SP-49 (cell line): ENCODE measurements around the genes PRR14L and C22orf42.

DNA sequence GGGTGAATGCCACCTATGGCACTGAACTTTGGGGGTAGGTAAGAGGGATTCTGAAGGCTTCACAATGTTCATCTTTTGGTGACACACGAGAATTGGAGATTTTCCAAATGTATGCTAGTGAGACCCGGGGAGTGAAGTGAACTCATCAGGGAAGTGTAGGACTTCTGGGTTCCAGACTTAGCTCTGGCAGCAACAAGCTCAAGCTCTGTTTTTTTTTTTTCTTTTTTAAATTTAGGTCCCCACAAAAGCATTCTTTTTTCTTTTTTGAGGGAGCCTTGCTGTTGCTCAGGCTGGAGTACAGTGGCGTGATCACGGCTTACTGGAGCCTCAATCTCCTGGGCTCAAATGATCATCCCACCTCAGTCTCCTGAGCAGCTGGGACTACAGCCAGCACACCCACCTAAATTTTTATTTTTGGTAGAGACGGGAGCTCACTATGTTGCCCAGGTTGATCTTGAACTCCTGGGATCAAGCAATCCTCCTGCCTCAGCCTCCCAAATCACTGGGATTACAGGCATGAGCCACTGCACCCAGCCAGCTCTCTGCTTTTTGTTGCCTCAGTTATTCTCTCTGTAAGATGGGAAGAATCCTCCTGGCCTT is 11.9 kb upstream of the MTFP1 start:
- PRO-cap = no peak

DNA sequence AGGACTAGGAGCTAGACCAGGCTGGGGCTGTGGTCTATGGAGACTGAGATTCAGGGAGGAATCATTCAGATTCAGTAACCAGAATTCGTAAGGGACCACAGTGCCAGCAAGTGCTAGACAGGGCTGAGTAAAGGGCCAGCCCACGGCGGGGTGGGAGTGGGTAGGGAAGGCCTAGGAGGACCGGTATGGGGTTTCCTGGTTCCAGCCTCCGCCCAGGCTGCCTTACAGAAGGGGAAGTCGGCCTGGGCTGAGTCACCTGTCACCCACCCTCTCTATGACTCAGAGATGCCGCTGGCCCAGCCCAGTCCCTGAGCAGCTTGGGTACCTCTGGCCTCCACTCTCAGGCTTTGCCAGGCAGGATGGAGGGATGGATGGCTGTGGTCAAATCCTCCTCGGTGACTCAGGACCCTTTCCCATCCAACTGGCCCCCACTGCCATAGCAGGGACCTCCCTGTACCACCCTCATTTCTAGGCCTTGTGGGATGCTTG is 13.8 kb downstream of the SLC35E4 start:
- PRO-cap = no peak

GRCh38 chr22:30833272-30833809 is 135.2 kb downstream of the MORC2 start:
- PRO-cap = no peak

- PRO-cap = no peak
Measured at GRCh38 chr22:30932663-30933367, 35.8 kb downstream of the MORC2 start.

DNA sequence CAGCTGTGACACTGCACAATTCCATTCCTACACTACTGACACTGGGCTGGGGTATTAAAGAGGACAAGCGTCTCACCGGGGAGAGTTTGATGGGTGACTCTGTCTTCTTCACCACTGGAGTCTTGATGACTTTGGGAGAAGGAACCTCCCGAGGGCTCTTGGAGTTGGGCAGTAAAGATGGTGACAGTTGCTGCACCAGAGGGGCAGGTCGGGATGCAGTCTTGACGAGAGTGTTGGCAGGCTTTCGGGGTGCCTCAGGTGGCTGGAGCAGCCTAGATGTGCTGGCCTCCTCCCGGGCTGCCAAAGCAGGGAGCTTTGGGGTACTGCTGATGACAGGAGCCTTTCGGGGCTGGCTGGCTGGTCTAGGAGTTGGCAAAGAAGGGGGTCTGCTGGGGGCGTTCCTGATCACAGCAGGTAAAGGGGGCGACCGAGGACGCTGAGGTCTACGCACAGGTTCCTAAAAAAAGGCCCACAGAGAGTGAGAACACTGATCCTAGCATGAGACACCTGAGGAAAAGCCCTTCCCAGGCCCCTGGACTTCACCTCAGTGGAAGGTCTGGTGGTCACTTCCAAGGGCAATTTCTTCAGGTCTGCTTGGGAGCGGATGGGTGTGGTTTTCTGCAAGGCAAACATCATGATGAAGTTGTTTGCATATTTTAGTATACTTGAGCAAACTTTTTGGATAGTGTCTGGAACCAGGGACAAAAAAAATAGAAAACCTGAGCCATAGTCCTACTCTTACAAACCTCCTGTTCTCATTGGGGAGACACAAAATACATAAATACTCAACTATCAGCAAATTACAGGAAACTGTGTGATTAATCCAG is 33.7 kb downstream of the MORC2 start:
- PRO-cap = no peak

DNA sequence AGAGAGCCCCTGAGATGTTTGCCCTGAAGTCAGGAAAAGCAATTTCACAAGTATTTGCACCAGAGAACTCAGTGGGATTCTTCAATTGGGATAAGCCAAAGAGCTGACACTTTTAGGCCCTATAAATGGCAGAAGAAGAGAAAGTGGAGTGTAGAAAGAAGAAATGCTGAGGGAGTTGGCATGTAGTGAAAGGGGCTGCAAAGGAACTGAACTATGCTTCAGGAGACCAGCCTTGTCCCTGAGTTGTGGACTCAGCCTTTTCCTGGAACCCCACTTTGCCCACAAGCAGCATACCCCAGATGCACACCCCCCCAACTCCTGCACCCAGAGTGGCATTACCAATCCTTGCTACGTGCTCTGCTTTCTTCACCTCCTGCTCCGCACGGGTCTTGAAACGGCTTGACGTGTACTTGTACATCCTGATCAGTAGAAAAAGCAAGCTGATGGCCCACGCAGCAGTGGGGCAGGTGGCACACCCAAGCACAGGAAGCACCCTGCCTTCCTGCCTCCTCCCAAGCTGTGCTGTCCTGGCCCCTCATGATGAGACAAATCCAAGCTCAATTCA is 28.1 kb downstream of the MORC2 start:
- PRO-cap = no peak

GRCh38 chr22:30975392-30976511 is 7.2 kb upstream of the MORC2 start:
- PRO-cap = no peak

- PRO-cap = no peak
Measured at GRCh38 chr22:31055511-31055909, 25.6 kb upstream of the SMTN start.

GRCh38 chr22:31243715-31244516 is 31.8 kb downstream of the LIMK2 start:
- PRO-cap = no peak

GRCh38 chr22:31248826-31250244 is 37.2 kb downstream of the LIMK2 start:
- PRO-cap = no peak

- PRO-cap = no peak
Measured at GRCh38 chr22:31342996-31343754, 3.0 kb downstream of the PATZ1 start.

DNA sequence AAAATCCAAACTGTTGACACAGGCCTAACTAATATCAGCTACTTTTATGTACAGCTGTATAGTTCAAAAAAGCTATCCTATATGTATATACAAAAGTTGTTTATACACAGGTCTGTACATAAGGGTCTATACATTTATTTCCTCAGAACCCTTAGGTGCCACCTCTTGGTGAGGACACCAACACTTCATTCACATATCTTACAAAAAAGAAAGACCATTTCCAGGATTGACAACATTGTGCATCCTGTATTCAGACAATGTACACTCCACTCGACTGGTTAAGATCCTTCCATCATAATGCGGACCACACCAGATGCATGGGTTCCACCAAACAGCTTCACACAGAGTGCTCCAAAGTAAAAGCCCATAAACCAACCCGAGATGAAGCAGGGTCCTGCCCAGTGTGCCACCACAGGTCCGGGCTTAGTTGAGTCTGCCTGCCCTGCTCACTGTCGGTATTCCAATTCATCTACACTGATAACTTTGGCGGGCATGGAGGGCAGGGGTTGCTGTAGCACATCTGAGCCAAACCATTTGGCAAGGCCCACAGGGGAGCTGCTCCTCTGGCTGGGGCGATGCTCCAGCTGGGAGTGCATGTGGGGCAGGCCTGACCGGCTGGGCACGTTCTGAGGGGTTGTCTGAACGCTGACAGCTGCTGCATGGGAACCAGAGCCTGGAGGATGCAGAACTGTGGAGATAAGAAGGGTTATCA is 40.2 kb downstream of the DRG1 start:
- PRO-cap = no peak

DNA sequence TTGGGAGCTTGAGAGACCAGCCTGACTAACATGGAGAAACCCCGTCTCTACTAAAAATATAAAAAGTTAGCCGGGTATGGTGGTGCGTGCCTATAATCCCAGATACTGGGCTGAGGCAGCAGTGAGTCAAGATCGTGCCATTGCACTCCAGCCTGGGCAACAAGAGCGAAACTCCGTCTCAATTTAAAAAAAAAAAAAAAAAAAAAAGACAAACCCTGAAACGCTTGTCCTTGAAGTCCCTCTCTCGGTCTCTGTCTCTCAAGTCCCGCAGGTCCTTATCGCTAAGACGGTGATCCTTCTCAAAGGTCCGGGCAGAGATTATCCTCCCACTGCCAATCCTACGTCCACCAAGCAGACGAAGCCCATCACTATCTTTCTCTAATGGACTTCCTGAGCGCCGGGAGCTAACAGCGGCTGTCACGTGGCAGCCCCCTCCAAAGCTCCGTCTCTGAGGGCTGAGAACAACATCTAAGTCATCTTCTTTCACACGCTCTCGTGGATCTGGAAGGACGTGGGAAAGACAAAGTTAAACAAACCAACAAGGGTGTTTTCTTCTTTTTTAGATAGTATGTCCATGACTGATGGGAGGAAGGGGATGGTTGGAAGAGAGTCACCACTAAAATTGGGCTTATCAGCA is 26.1 kb downstream of the EIF4ENIF1 start:
- PRO-cap = no peak

GRCh38 chr22:31560885-31561415 is 64.6 kb downstream of the SFI1 start:
- PRO-cap = no peak

DNA sequence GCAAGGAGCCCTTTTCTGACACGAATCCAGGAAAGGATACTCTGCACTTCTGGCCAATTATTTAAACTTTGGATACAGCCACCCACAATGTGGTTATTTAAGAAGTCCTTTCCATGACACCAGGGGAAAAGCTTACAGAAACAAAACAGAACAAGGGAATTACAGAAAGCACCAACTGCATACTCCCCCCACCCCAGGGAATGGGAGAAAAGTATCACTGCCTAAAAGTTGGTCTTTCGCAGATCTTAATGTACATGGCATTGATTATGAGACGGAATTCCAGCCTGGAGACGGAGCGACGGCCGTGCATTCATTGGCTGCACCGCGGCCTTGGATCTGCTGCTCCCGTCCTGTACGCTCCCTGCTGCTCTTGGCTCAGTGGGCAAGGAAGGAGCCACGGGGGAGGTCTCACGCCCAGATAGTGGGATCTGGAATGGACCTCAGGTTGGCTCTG is 19.8 kb upstream of the PISD start:
- PRO-cap = no peak

- PRO-cap = no peak
Measured at GRCh38 chr22:31713602-31714463, 36.1 kb downstream of the PRR14L start.

GRCh38 chr22:31749496-31750638 is at the start of gene PRR14L:
TSS of gene PRR14L (minus strand) at chr22:31750132.
- PRO-cap = bidirectional peak, plus-strand start at chr22:31749932, minus-strand start at chr22:31749878; unidirectional peak, minus-strand start at chr22:31750069; unidirectional peak, minus-strand start at chr22:31750148

- PRO-cap = no peak
Measured at GRCh38 chr22:31963688-31964516, 19.6 kb downstream of the YWHAH start.

DNA sequence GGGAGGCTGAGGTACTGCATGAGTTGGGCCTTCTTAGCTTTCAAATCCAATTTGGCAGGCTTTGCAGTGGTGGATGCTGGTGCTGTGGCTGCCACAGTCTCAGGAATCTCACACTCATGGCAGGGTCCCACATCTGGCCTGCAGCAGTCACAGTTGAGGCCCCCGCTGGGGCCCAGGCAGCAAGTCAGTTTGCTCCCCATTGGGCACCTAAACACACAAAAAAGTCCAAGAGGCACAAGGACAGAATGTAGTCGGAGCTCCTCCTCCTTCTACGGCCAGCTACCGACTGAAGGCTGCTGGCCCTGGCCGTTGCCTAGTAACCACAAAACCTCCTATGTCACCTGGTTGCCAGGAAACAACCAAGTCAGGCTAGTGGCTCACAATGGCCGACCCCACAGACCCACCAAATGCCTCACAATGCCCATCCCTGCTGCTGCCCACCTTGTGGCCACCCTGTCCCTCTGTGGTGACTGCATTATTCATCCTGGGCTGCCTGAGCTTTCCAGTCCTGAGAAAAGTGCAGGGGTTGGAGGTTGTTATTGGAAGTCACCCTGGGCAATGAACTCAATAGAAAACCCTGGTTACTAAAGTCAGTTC is at the start of gene C22orf42:
Gene C22orf42 (minus strand): TSS at position 288 of the 597 bp plus-strand sequence.
- PRO-cap = no peak

DNA sequence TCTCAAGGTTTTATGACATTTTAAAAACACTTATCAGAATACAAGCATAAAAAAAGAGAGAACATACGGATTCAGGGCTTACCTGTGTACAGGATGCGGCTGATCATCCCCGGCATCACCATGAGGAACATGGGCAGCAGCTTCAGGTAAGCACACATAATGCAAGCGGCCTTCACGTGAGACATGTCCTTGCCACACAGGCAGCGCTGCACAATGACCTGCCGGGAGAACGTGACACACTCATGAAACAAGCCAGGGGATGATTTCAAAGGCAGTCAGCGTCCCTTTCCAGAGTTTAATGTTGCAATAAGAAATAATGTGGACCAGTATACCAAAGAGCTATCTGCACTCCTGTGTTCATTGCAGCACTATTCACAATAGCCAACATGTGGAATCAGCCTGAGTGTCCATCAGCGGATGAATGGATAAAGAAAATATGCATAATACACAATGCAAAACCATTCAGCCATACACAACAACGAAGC is 22.3 kb downstream of the SLC5A4 start:
- PRO-cap = no peak